ENCODE data around the genes AKAP8, CYP4F12 and CYP4F2.

DNA sequence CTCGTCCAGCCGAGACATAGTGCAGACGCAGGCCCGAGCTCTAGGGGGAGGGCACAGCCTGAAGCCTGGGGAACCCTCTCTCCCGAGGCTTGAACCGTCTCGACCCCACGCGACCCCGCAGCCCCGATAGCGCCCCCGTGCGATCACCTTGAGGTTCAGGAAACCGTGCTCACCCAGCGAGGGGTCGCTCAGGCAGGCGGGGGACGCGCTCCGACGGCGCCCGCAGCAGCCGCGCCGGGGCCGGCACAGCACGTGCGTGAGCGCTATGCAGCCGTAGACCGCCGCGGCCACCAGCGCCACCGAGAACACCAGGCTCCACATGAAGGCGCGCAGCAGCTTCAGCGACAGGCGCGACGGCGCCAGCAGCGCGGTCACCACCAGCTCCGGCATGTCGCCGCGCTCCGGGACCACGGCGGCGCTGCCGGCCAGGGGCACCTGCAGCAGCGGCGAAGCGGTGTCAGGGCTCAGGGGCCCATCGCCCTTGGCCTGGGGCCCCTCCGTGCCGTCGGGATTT lies 369 bp downstream of the EPHX3 start:
- PRO-cap, 7 experiments = no peak in any of the 7 experiments

GRCh38 chr19:15246467-15247390 lies 14.5 kb upstream of the EPHX3 start:
- PRO-cap, 7 experiments = no peak in any of the 7 experiments

GRCh38 chr19:15251473-15252375 lies 19.5 kb upstream of the EPHX3 start:
- PRO-cap, 7 experiments = no peak in any of the 7 experiments

DNA sequence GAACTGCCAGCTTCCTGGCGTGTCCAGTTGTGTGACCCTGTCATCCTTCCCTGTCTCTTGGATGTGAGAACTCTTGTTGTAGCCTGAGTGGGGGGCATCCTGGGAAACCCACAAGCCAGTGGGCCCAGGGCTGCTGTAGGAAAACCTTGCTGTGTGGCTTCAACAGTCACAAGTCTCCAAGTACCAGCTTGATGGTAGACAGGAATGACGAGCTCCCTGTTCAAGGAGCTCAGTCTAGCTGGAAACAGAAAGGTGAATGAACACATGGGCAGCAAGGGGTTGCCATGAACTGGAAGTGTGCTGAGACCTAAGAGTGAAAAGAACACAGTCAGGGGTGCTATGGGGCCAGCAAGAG lies 27.3 kb upstream of the EPHX3 start:
- PRO-cap, 7 experiments = no peak in any of the 7 experiments

GRCh38 chr19:15295162-15295683 lies 37.1 kb downstream of the BRD4 start:
- PRO-cap, 7 experiments = no peak in any of the 7 experiments

- PRO-cap, 7 experiments = no peak in any of the 7 experiments
These were observed 28.3 kb downstream of the BRD4 start for GRCh38 chr19:15303822-15304642.

GRCh38 chr19:15373627-15374448 lies 5.7 kb downstream of the AKAP8 start:
- PRO-cap, 7 experiments = no peak in any of the 7 experiments

DNA sequence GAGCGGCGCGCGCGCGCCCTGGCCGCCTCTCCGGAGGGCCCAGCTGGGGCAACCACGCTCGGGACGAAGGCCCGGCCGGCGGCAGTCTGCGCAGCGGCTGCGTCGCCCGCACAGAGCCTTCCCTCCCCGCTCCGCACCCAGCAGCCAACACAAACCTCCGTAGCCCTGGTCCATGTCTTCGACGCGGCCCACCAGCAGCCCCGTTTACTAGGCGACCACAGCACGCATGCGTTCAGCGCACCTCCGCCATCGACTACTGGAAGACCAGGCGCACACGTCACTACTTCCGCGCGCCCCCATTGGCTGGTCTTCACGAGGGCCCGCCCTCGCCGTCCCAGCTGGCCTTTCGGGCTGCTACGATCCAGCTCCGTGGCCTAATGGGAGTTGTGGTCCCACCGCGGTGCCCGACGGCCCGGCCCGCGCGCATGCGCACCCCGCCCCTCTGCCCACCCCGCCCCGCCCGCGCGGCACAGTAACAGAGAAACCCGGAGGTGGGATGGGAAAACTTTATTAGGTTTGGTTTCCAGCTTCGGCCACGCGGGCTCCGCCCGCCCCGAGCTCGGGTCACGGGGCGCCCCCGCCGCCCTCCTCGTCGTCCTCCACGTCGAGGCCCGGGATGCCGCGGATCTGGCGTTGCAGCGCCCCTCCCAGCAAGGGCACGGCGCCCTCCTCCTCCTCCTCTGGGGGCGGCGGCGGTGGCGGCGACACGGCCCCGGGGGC lies at the start of gene AKAP8:
Gene AKAP8, minus strand, starts transcription at position 230 of the 720 bp plus-strand sequence.
- PRO-cap, 7 experiments = peak in 7 of 7 experiments; most common plus-strand start position 510 of the sequence (in 7); most common minus-strand start position 258 of the sequence (in 7)

- PRO-cap, 7 experiments = no peak in any of the 7 experiments
These were observed 1.3 kb downstream of the AKAP8L start for GRCh38 chr19:15417490-15417969.

DNA sequence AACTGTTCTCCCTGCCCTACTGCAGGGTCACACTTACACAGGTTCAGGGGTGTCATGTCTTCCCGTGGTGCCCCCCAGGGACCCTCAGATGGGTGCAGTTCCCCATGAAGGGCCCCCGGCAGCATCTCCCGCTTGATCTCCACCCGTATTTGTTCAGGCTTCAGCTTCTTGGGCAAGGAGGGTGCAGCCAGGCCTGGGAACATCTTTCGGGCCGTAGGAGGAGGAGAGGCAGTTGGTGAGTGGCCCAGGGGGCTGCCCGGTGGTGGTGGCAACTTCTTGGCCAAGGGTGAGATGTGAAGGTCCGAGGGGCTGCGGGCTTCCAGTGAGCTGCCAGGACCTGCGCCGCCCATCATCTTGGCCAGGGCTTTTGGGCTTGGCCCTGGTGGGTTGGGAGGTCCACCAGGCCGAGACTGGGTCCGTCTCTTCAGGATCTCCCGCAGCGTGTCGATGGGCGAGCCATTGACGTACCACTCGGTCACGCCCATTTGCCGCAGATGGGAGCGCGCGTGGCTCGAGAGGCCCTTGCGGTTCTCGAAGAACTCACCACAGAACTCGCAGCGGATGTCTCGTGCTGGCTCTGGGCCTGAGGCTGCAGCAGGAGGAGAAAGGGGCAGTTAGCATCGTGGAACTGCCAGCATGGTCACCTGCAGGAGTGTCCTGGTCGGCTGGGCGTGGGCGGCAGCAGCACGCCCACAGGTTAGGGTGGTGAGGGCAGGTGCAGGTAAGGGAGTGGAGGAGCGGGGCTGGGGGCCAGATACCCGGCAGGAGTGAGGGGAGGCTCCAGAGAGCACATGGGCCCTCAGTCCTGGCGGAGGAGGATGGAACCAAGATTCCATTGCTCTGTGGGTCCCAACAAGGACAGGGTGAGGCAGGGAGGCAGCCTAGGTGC lies 8.4 kb upstream of the AKAP8L start:
- PRO-cap, 7 experiments = no peak in any of the 7 experiments

- PRO-cap, 7 experiments = no peak in any of the 7 experiments
These were observed at the start of gene CYP4F12 for GRCh38 chr19:15672672-15673249. CYP4F12 (plus strand) TSS chr19:15673087.

DNA sequence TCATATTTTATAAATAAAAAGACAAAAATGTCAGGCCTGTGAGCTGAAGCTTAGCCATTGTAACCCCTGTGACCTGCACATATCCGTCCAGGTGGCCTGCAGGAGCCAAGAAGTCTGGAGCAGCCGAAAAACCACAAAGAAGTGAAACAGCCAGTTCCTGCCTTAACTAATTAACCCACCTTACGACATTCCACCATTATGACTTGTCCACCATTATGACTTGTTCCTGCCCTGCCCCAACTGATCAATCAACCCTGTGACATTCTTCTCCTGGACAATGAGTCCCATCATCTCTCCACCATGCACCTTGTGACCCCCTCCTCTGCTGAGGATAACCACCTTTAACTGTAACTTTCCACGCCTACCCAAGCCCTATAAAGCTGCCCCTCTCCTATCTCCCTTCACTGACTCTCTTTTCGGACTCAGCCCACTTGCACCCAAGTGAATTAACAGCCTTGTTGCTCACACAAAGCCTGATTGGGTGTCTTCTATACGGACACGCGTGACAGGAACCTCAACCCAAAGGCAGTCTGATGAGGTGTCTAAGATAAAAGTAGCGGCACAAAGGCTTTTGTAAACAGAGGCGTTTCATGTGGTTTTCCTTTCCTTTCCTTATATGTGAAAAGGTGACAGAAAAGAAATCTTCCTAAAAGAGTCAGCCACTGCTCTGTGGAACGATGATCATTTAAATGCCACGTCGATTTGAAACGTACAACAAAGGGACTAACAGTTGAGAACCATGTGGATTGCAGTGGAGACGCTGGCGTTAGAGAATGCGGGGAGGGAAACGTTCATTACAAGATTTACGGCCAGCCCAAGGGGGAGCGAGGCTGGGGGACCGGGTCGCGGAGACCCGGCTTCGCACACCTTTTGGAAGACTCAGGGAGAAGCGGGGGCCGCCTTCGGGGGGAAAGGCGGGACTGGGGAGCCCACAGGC lies 20.5 kb upstream of the OR10H1 start:
- PRO-cap, 7 experiments = peak in 7 of 7 experiments; most common plus-strand start position 649 of the sequence (in 5); most common minus-strand start position 451 of the sequence (in 2)

DNA sequence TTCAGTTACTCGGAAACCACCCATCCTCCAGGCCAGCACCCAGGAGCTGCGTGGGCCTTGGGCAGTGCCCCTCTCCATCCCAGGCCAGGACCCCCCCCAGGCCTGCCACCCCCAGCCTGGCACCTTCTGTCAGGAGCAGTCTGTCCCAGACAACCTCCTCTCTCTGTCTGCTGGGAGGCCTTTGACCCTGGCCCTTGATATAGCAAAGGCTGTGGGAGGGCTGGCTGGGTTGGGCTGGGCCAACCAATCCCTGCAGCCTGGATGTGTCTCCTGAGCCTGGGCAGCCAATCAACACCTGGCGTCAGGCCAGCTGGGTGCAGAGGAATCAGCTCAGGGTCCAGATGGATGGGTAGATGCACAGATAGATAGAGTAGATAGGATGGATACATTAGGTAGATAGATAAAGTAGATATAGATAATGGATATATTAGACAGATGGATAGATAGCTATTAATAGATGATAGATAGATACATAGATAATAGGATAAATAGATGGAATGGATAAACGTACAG lies at the start of gene CYP4F2:
Gene CYP4F2, minus strand, starts transcription at position 172 of the 513 bp plus-strand sequence.
- PRO-cap, 7 experiments = no peak in any of the 7 experiments

DNA sequence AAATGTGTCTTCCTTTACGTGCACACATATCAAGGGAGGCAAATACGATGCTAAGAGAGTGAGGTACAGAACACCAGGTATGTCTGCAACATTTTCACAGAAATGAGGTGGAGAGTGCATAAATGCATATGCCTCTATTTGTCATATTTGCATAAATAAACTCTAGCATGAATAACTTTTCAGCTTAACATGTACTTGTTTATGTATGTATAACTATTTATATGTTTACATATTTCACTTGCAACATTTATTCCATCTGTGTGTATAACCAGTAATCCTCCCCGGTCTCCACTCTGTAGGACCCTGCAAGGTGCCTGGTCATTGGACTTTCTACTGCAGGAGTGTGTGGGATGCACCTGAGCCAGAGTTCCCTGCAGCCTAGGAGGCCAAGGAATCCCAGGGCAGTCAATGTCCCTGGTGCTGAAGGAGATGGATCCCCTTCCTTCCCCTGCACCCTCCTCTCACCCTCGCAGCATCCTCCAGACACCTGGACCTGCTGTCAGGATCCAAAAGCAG lies 7.3 kb downstream of the OR10H4 start:
- PRO-cap, 7 experiments = no peak in any of the 7 experiments

GRCh38 chr19:16014765-16015826 lies 61.2 kb upstream of the TPM4 start:
- PRO-cap, 7 experiments = no peak in any of the 7 experiments

DNA sequence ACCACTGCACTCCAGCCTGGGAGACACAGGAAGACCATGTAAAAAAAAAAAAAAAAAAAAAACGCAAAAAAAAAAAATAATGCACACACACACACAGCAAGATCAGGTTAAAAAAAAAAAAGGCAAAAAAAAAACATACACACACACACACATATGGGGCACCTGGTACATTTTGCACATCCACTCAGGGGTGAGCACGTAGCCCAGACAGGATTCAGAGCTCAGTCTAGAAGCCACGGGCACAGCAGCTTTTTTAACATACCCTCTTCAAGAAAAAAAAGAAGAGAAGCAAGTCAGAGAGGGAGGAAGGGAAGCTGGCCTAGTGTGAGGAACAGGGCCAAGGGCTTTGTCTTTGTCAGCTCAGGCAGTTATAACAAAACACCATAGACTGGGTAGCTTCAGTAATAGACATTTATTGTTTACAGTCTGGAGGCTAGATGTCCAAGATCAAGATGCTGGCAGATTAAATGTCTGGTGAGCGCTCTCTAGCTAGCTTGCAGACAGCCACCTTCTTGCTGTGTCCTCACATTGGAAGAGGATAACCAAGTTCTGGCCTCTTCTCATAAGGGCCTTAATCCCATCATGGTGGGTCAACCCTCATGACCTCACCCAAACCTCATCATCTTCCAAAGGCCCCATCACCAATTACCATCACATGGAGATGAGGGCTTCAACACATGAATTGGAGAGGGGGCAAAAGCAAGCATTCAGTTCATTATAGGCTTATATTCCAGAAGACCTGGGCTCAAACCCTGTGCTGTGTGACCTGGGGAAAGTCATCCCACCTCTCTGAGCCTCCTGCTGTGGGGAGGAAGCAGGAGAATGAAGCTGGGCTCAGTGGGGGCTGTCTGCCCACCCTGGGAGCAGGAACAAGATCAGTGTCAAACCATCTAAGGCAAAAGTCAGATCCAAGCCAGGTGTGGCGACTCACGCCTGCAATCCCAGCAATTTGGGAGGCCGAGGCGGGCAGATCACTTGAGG lies 2.1 kb upstream of the TPM4 start:
- PRO-cap, 7 experiments = peak in 2 of 7 experiments; most common plus-strand start position 217 of the sequence (in 2)

DNA sequence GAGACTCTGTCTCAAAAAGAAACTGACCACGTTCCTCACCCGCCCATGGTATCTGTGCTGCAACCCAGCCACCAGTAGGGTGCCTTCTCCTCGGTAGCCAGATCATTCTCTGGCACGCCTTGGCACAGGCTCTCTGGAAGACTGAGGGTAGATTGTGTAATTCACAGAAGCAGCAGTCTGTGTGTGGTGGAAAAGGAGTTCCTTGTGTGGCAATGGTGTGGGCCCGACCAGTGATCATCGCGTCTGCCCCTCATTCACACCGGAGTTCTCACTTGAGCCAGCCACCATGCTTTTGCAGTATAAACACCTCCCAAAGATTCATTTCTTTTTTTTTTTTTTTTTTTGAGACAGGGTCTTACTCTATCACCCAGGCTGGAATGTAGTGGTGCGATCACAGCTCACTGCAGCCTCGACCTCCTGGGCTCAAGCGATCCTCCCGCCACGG lies 7.2 kb downstream of the TPM4 start:
- PRO-cap, 7 experiments = peak in 2 of 7 experiments; most common plus-strand start position 178 of the sequence (in 2)

DNA sequence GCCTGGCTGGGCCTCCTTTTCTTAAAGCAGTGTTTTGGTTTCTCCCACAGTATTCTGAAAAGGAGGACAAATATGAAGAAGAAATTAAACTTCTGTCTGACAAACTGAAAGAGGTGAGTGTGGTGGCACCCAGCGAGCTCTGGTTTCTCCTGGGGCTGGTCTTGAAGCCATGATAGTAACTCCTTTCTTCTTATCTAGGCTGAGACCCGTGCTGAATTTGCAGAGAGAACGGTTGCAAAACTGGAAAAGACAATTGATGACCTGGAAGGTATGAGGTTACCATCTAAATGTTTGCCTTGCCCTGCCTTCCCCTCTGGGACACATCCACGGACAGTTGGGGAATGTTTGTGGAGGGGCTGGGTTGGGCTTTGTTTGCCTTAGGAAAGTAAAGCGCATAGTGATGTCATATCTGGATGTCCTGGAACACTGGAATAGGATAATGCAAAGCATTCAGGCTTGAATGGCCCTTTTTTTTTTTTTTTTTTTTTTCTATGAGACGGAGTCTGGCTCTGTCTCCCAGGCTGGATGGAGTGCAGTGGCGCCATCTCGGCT lies 17.3 kb downstream of the TPM4 start:
- PRO-cap, 7 experiments = no peak in any of the 7 experiments

DNA sequence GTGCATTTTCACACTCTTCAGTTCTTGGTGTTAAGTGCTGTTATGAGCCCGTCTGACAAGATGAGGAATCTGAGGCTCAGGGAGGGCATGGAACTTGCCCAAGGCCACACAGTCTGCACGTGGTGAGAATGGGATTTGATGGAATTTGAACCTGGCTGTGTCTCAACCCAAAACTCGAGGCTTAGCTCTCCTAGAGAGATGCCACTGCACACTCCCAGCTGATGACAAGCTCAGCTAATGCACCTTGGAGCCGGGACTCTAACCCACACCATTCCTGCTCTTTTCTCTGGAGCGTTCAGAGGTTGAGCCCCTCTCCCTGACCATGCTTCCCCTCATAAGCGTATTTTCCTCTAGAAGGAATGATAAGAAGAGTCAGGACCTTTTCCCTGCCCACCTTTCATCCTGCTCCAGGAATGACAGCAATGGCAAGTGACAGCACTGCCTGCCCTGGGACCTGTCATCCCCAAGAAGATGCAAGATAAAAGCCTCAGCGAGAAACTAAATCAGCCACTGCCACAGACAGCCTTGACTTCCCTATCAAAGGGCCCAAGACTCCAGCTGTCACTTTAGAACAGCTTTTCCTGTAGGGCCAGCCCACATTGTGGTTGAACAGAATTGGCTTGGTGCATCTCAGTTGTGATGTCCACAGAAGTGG lies 898 bp downstream of the RAB8A start:
- PRO-cap, 7 experiments = no peak in any of the 7 experiments

DNA sequence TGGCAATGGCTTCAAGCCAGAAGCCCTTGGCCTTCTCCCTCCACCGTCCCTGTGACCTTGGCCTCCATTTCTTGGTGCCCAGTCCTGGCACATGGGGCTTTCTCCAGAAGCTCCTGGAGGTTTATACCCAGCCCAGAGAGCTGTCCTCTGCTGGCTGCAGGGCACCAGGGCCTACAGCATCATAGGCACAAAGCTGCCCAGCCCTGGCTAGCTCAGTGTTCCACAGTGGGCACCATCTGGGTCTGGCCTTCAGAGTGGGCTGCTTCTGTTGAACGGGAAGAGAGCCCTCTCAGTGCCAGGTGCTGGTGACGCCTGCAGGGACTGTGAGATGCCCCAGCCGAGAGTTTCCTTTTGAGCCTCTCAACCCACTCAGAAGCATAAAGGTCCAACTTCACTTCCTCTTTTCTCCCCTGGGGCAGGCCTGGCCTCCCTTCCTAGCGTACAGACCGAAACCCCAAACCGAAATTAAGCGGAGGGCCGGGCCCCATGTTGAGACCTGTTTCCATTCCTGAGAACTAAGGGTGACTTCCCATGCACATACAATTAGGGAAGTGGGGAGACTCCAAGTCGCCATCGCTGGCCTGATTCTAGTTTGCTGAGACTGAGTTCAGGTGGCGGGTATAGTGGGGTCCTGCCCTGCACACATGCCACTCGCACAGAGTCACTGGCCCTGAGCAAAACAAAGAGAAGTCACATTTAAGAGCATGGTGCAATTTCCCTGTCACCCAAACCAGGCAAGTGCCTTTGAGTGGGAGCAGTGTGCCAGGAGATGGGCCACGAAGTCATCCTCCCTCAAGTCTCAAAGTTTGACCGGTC lies 6.8 kb downstream of the RAB8A start:
- PRO-cap, 7 experiments = no peak in any of the 7 experiments

All from T-cell (primary cell).